Neuron (in vitro differentiated cells): ENCODE measurements around the genes SNX24 and CCDC192.

DNA sequence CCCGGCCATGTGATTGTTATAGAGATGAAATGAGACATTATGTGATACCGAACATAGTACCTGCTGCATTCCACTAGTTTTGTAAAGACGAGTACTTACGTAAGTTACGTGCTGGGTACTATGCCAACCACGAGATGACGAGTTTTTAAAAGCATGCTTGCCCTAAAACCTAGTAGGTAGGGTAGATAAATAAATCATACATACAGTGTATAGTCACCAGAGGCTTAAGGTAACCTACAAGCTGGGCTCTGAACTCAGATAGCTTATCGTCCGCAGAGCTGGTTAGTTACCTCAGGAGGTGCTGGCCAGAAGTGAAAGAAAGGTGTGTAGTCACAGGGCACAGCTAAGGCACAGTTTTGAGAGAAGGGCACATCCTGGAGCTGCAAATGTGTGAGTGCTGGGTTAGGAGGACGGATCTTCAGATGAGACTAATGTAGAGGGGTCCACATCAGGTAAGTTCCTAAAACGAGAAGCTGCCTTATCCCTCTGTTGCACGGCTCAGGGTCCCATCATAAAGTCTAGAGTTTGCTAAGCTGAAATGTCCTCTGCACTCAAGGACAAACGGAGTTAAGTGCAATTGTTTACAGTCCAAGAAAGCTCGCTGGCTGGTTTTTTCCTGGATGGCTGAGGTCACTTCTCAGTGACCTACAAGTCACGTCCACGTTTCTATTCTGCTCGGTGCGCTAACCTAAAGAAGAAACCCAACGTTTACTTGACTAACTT lies 1.2 kb upstream of the SNX24 start:
- PRO-cap, result no peak

DNA sequence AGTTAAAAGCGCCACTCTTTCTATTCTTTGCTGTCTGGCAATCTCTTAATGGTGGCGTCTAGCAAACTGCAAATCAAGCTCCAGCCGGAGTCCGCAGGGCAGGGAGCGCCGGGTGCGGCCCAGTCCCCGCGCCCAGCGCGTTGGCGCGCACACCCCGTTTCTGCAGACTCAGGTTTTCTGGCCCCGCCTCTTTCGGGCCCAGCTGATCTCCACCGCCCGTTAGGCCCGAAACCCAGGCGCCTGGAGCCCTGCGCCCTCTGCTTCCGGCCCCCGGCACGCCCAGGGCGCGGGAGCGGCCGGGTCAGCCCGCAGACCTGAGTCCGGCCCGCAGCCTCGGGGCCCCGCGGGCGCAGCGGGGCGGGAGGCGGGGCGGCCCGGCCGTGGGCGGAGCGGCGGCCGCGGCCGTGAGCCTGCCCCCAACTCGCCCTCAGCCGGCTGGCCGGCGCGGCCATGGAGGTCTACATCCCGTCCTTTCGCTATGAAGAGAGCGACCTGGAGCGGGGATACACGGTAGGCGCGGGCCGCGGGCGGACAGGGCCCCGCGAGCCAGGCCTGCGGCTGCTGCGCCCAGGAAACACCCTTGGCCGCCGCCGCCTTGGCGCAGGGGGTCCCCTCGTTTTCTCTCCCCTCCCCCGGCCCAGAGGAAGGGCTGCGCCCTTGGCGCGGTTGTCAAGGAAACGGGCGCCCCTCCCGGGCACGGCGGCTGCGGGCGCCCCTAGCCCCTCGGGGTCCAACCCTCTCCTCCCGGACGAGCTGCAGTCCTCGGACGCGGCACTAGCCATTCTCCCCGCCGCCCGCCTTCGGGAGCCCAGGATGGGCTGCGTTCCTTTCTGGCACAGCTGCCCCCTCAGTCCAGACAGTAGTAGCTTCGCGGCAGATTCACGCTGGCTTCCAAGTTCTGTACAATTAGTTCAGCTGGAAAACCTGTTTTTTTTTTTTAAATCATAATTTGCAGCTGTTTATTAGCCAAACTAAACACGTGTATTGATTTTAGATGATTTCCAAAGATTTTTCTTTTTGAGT lies at the start of gene SNX24:
Gene SNX24 (plus strand): TSS at position 430 of the 1,023 bp plus-strand sequence.
- PRO-cap, result bidirectional peak, plus-strand start at position 430 of the sequence, minus-strand start at position 335 of the sequence; bidirectional peak, plus-strand start at position 751 of the sequence, minus-strand start at position 786 of the sequence

GRCh38 chr5:122846207-122846656 lies 819 bp downstream of the SNX24 start:
- PRO-cap, result no peak

DNA sequence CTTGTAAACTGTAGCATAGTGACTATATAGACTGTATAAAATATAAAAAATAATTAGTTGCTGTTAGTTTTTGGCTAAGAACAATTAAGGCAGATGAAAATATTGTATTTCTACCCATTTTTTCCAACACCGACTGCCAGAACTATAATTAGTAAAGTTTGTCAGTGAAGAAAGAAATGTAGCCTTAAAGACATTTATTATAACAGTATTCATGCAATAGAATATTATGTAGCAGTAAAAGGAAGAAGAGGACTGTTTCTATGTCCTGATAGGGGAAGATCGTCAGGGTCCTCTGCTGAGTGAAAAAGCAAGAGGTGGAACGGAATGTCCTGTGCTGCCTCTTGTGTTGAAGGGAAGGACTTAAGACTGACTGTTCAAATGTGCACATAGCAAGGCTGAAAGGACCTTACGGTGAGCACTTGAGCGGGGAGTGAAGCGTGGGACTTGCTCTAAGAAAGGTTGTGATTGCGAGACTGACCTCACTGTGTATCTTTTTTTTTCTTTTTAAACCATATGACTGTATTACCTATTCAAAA lies 63.2 kb downstream of the SNX24 start:
- PRO-cap, result no peak

- PRO-cap, result no peak
These were observed 3.7 kb downstream of the PPIC start for GRCh38 chr5:123032678-123033340.

DNA sequence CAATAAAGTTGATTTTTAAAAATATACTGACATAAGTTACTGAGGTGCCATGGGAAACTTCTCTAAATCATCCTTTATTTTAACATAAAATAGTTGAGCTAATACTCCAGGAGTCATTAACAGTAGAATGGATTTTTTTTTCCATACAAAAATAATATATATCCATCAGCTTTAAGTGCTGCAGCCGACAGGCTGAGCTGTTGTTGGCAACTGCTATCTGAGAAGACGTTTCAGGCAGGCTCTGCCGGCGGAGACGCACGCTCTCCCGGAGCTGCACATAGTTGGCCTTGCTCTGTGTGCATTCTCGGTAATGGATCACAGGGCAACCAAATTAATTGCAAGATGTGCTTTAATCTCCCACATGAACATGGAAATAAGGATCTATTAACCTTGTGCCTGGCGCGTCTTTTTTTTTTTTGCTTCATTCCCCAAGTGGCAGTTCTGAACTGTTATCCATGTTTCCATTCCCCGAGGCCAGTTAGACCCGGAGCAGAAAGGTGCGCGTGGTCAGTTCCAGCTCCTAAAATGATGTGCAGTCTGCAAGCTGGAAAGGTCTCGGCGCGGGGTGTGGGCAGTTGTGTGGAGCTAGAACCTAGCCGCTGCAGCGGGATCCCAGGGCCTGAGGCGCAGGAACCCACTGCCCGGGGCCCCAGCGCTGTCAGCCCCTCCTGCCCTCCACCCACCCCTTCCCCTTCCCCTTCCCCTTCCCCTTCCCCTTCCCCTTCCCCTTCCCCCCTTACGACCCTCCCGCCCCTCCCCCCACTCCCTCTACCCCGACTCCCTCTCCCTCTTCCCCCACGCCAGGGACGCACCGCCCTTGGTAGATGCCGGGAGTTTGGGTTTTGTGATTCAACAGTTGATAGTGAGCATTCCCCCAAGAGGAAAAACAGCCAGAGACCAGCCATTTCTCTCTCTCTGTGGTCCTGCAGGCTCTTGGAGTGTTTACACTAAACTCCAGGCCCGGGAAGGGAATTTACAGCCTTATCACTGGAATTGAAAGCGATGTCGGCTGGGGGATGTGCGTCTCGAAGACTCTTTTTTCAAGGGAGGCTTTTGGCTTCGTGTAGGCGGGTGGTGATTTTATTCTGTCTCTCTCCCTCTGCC lies 137.9 kb downstream of the CEP120 start:
- PRO-cap, result no peak

DNA sequence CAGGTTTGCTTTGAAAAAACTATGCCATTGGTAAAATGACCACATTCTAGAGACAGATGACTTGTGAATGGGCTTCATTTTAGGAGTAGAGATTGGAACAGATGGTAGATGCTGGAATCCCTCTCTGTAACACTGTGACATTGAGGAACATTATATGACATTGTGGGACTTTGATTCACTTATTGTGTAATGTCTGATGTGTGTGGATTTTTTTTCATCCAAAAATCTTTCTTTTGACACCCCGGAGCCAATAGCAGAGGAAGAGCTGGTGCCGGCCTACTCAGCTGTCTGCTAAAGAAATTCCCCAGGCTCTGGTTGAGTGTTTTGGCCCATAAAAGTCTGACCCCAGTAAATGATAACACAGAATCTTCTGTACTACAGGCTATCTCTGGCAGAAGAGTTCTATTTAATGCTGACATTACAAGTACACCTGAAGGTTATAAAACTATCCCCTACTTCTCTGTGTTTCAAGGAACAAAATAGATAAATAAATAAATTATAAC lies 6.4 kb upstream of the CEP120 start:
- PRO-cap, result no peak

DNA sequence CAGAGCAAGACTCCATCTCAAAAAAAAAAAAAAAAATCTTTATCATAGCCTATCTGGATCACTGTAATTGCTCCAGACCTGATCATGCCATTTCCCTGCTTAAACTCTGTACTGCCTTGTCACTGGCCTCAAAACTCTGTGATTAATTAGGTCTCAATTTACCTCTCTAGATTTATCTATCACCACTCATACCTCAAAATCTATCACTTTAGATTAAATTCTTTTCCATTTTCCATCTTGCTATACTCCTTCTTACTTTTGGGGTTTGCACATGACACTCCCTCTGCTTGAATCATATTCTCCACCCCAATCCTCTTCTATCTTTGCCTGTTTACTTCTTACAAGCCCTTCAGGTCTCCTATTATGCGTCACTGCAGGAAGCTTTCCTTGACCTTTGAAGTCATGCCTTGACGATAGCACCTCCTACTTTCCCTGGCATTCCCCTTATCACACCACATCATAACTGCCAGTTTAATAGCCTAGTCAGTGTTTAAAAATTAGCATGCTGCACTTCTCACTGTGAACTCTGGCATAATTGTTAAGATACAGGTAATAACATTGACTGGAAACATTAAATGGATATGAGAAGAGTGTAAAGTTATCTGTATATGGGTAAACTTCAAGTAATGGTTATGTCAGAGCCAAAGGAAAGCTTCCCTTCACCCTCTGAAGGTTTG lies 37.0 kb upstream of the CEP120 start:
- PRO-cap, result no peak

DNA sequence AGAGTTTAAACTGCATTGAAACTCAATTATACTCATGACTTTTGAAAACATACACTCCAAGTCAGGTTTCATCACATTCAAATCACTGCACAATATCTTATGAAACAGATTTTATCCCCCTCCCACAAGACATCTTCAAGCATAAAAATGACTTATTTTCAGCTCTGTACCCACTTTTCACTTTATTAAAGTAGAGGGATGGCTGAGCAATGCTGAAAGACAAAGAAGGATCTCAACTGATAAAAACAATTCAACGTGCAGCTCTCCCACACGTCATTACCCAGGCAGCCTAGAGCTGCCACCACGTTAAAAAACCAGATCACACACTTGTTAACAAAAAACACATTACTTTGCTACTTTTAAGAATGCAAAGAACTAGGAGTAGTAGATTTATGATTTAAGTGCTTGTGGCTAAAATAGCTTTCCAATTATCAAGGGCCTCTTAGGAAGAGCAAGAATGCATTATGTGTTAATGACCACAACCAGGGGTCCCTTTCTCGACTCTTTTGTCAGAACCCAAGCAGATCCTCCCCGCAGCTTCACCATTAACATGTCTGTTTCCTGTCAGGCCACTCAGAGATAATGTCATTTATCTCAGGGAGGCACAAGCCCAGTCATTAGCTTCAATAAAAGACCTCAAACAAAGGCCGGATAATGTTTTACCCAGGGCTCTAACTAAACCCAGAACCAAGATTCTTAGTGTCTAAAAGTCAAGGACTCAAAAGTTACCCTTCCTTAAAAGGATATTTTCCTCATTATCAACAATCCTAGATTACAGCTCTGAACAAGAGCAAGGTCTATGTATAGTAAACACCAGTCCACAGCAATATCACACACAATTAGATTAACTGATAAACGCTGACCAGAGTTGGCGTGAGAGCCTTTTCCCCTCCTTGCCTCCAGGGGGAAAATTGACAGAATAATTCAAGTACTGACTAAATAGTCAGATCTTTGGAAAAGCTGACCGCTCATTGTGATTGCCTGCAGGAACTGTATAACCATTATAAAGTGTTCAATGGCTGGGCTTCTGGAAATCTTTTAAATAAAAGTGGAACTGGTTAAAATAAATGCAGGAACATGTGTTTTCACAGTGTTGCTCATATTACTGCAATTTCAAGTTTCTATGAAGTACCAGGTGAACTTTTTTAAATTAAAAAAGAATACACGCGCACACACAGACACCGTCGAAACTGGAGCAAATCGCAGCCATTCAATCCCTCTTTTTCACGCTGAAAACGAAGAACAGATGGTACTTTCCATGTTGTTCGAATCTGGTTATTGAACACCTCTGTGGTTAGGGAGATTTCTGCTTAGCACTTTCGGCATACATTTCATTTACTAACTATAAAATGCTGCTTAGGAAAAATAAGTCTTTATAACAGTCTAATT lies 7.4 kb downstream of the ZNF608 start:
- PRO-cap, result bidirectional peak, plus-strand start at position 523 of the sequence, minus-strand start at position 302 of the sequence; bidirectional peak, plus-strand start at position 589 of the sequence, minus-strand start at position 556 of the sequence; bidirectional peak, plus-strand start at position 946 of the sequence, minus-strand start at position 992 of the sequence; unidirectional peak, minus-strand start at position 1,192 of the sequence

GRCh38 chr5:124747847-124748945 lies 1.8 kb upstream of the ZNF608 start:
- PRO-cap, result bidirectional peak, plus-strand start at chr5:124748207, minus-strand start at chr5:124748175; bidirectional peak, plus-strand start at chr5:124748985, minus-strand start at chr5:124748806

GRCh38 chr5:124749080-124749773 lies 2.8 kb upstream of the ZNF608 start:
- PRO-cap, result bidirectional peak, plus-strand start at chr5:124749530, minus-strand start at chr5:124749368

DNA sequence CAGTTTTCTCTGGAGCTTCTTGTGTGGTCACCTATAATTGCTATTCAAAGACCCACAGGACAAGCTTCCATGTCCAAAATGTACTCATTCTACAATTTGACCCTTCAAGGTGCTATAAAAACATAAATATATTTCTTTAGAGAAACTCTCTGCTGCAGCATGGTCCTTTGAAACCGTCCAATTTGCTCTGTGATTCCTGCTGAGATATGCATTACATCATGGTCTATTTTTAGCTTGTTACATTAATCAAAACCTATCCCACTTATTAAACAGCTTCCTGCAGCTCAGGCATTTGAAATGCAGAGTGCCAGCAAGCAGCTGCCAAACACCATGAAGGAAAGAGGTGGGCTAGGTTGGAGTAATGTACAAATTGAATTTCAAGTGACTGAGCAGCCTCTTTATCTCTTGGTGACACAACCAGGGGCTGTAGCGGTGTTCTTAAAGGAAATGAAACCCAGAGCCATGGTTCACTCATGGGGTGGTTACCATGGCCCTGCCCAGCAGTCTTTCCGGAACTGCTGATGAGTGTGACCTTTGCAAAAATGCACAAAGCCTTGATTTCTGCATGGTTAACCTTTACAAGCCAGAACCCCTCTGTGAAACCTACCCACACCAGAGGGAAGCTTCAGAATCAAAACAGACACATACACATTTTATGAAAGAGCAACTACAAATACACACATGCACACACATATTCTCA lies 155.7 kb upstream of the ZNF608 start:
- PRO-cap, result no peak

GRCh38 chr5:124906185-124907232 lies 160.1 kb upstream of the ZNF608 start:
- PRO-cap, result no peak

GRCh38 chr5:126370803-126371801 lies 52.1 kb upstream of the GRAMD2B start:
- PRO-cap, result no peak

GRCh38 chr5:126587558-126587990 lies 7.4 kb downstream of the ALDH7A1 start:
- PRO-cap, result no peak

DNA sequence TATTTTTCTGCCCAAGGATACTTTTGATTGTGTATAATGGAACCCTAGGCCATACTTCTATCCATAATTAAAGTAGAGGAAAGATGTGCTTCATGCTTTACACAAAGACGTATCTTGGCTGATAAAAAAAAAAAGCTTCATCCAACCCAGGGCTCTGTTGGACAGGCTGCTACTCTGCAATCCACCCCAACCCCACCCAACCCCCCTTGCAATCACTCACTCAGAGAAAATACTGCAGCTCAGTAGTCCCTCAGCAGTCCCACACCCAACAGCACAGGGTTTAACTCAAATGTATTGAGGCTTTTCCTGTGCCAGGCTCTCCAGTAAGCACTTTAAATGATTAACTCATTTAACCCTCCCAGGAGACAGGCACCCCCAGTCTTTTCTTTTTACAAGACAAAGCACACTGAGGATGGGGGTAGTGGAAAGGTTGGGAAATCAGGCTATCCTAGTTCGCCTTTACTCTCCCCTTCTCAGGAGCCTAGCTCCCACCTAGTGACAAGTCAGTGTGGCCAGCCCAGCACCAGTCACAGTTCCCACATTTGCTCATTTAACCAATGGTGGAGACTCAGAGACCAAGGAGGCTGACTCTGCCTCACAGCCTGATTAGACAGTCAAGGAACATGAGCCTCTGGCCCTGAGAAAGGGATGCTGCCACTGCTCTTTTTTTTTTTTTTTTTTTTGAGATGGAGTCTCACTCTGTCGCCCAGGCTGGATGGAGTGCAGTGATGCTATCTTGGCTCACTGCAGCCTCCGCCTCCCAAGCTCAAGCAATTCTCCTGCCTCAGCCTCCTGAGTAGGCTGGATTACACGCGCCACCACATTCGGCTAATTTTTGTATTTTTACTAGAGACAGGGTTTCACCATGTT lies 3.5 kb downstream of the ALDH7A1 start:
- PRO-cap, result no peak

DNA sequence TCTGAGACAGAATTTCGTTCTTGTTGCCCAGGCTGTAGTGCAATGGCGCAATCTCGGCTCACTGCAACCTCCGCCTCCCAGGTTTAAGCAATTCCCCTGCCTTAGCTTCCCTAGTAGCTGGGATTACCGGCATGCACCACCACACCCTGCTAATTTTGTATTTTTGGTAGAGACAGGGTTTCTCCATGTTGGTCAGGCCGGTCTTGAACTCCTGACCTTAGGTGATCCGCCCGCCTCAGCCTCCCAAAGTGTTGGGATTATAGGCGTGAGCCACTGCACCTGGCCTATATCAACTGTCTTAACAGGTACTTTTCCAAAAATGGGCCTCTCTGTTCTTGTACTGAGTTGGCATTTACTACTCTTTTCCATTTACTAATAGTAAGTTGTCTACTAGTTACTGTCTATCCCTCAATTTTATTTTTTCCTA lies 37.0 kb downstream of the LMNB1 start:
- PRO-cap, result no peak

GRCh38 chr5:127025255-127025847 lies 5.0 kb downstream of the MARCHF3 start:
- PRO-cap, result no peak

GRCh38 chr5:127041539-127041903 lies 11.2 kb upstream of the MARCHF3 start:
- PRO-cap, result no peak

DNA sequence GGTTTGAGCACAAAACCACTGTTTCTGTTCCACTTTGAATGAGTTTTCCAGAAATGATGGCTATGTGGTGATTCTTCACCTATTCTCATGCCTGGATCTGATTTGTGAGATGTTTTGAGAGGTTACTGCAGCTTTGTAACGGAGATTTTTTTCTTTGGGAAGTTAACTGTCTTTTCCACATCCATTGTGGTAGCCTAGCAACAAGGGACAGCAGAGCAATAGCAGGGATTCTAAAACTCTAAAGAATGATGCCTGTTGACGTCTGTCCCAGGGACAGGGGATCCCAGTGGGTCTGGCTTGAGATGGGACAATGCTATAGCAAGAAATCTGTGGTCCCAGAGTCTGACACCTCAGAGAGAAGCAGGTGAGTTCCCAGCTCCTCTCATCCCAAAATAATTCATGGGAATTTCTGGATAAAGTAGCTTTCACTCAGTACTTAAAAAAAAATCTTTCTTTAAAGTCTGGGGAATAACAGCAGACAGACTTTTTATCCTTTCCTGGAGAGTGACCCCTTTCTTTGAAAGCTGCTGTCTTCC lies at the start of gene CCDC192:
Gene CCDC192 (plus strand): TSS at position 248 of the 536 bp plus-strand sequence.
- PRO-cap, result no peak